Measurements from ENCODE around the genes HDAC6, CCDC120, GAGE12G and GPR173.

GRCh38 chrX:48631242-48631899 lies 34.1 kb downstream of the WDR13 start:
- PRO-cap: no peak
- RAMPAGE, long total RNA, 4 experiments: no peak in any of the 4 experiments

DNA sequence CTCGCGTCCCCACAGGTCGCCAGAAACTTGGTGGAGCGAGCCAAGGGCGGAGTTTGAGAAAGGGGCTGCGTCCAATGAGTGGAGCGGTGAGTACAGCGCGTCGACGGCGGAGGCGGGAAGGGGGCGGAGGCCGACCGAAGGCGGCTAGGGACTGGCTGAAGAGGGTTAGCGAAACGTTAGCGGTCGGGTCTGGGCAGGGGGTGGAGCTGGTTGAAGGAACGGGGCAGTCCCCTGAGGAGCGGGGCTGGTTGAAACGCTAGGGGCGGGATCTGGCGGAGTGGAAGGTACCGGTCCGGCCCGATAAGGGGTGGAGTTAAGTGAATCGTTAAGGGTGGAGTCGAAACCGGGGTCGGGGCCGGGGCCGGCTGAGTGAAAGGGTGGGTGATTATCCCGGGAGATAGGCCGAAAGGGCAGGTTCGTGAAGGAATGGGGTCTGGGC lies at the start of gene HDAC6:
HDAC6 (plus strand) TSS at position 209 of the 439 bp plus-strand sequence.
- PRO-cap: bidirectional peak, plus-strand start at position 234 of the sequence, minus-strand start outside the sequence
- RAMPAGE, long total RNA, 4 experiments: start-site peak on the plus strand in 3 of 4 experiments, centred at positions 228 to 360 of the sequence, 71 to 261 reads per replicate

- PRO-cap: no peak
- RAMPAGE, long total RNA, 4 experiments: no peak in any of the 4 experiments
These were observed 6.2 kb downstream of the PQBP1 start for GRCh38 chrX:48903668-48904514.

GRCh38 chrX:48910863-48911517 lies 456 bp downstream of the SLC35A2 start:
- PRO-cap: no peak
- RAMPAGE, long total RNA, 4 experiments: no peak in any of the 4 experiments

- PRO-cap: unidirectional peak, plus-strand start at chrX:49058999
- RAMPAGE, long total RNA, 4 experiments: start-site peak on the plus strand in 3 of 4 experiments, at chrX:49058976-49059042 at its widest, 31 to 69 reads per replicate
These were observed at the start of gene CCDC120 for GRCh38 chrX:49058681-49059141. Gene CCDC120, plus strand, starts transcription at chrX:49058999.

- PRO-cap: no peak
- RAMPAGE, long total RNA, 4 experiments: start-site peak on the minus strand in 2 of 4 experiments, at chrX:49142214-49142431 at its widest, 6 to 8 reads per replicate
These were observed 18.4 kb upstream of the GPKOW start for GRCh38 chrX:49141645-49142526.

- PRO-cap: no peak
- RAMPAGE, long total RNA, 4 experiments: no peak in any of the 4 experiments
These were observed at the start of gene GAGE12G for GRCh38 chrX:49570156-49570524. Gene GAGE12G, plus strand, starts transcription at chrX:49570400.

DNA sequence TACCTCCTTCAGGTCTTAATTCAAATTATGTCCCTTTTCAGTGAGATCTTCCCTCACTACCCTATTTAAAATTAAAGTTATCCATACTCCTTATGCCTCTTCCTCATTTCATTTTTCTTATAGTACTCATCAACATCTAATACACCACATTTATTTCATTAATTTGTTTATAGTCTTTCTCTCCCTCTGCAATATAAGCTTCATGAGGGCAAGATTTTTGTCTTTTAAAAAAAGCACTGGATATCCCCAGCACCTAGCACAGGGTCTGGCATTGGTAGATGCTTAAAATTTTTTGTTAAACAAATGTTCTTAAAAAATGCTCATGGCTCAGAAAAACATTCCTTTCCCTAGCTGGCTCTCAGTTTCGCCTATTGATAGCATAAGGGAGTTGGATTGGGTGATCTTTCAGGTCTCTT lies 94.4 kb upstream of the DGKK start:
- PRO-cap: no peak
- RAMPAGE, long total RNA, 4 experiments: no peak in any of the 4 experiments

- PRO-cap: no peak
- RAMPAGE, long total RNA, 4 experiments: no peak in any of the 4 experiments
These were observed 125.9 kb upstream of the DGKK start for GRCh38 chrX:50596409-50597138.

GRCh38 chrX:50634160-50634693 lies 163.6 kb upstream of the DGKK start:
- PRO-cap: no peak
- RAMPAGE, long total RNA, 4 experiments: start-site peak on the minus strand in 1 of 4 experiments, at chrX:50634447-50634646 at its widest, 7 reads per replicate

DNA sequence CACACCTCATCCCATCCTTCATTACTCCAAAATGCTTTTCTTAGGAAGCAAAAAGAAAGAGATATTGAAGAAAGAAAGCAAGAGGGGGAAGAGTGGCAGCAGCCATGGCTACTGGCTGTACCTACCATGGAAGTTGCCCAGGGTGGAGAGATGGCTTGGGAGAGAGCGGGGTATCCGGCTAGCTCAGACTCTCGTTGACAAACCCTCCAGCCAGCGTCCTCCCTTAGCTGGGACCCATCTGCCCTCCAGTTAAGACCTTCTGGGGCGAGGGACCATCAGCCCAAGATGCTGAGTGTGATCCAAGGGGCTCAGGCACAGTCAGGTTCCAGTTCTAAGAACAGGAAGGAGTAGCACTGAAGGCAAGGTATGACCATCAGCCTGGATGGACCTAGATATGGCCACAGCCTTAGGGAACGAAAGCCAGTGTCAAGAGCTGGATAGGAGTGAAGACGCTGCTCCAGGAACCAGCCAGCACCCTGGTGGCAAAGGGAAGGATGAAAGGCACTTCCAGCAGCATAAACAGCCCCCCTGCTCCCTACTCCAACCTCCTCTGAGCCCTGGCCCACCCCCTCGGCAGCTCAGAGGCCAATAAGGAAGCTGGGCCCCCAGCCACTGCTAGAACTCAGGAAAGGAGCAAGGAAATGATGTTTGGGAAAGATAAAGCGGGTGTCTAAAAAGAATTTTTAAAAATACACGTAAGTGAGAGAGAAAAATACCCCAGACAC lies 170.6 kb downstream of the SHROOM4 start:
- PRO-cap: unidirectional peak, minus-strand start at position 493 of the sequence
- RAMPAGE, long total RNA, 4 experiments: no peak in any of the 4 experiments

GRCh38 chrX:51325444-51325956 lies 7.1 kb upstream of the NUDT10 start:
- PRO-cap: no peak
- RAMPAGE, long total RNA, 4 experiments: no peak in any of the 4 experiments

DNA sequence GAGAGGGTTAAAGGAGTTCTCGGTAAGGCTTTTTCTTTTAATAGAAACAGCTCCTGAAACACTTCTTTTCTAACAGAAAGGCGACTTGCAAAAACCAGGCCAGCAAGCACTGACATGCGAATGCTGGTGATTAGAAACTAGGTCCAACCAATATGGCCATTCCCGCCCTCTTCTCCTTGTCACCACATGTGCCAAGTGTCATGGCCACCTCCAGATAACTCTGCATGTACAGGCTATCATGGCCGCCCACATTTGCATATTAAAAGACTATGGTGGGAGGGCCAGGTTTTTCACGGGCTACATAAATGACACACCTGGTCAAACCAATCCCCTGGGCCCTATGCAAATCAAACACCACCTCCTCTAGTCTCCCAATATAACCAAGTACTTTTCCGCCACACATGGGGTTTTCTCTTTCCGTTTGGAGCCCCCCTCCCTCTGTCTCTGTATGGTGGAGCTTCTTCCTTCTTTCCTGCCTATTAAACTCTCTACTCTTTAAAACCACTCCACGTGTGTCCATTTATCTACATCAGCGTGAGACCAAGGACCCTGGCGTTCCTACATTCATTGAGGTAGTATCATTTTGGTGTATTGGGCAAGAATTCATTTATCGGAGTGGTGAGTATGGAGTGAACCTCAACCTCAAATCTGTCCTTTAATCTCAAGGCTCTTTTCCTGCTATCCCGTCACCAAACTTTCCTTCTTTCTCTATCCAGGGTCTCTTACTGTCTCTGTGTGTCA lies 40.0 kb downstream of the NUDT11 start:
- PRO-cap: no peak
- RAMPAGE, long total RNA, 4 experiments: no peak in any of the 4 experiments

DNA sequence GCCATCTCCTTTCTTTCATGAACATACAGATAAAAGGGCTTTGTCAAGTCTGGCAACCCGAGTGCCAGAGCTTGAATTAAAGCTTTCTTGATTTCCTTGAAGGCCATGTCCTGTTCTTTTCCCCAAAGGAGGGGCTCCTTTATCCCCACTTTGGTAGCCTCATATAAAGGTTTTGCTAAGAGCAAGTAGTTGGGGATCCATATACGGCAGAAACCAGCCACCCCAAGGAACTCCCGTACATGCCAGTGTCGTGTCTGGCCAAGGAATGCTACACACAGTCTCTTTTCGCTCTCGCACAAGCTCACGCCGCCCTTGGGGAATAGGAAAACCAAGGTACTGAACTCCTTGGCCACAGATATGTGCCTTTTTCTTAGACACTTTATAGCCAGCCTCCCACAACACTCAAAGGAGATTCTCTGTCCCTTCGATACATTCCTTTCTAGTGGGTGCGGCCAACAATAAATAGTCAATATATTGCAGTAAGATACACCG lies 57.5 kb upstream of the XAGE1B start:
- PRO-cap: no peak
- RAMPAGE, long total RNA, 4 experiments: no peak in any of the 4 experiments

DNA sequence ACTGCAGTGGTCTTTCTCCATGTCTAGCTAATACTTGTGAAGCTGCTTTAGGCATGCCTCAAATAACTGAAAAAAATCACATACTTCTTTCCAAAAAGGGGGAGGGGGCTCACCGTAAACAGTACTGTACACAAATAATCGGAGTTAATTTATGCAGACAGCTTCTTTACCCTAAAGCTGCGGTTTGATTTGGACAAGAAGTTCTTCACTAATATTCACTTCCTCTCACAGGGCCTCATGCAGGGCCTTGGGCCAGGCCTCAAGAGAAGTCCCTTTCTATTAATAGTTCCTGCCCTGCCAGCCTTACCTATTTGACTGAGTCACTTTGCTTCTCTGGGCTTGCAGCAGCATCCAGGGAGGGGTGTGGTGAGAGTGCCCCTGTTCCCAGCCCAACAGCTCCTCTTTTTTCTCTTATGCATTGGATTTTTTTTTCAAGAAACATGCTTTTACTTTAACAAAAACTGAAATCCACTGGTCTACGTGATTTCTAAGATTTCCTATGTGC lies 26.6 kb downstream of the FAM156B start:
- PRO-cap: no peak
- RAMPAGE, long total RNA, 4 experiments: no peak in any of the 4 experiments

GRCh38 chrX:52989097-52989440 lies 30.8 kb upstream of the FAM156A start:
- PRO-cap: no peak
- RAMPAGE, long total RNA, 4 experiments: no peak in any of the 4 experiments

- PRO-cap: unidirectional peak, minus-strand start at chrX:53048465
- RAMPAGE, long total RNA, 4 experiments: no peak in any of the 4 experiments
These were observed at the start of gene GPR173 for GRCh38 chrX:53048092-53049299. Gene GPR173, plus strand, starts transcription at chrX:53048789.

DNA sequence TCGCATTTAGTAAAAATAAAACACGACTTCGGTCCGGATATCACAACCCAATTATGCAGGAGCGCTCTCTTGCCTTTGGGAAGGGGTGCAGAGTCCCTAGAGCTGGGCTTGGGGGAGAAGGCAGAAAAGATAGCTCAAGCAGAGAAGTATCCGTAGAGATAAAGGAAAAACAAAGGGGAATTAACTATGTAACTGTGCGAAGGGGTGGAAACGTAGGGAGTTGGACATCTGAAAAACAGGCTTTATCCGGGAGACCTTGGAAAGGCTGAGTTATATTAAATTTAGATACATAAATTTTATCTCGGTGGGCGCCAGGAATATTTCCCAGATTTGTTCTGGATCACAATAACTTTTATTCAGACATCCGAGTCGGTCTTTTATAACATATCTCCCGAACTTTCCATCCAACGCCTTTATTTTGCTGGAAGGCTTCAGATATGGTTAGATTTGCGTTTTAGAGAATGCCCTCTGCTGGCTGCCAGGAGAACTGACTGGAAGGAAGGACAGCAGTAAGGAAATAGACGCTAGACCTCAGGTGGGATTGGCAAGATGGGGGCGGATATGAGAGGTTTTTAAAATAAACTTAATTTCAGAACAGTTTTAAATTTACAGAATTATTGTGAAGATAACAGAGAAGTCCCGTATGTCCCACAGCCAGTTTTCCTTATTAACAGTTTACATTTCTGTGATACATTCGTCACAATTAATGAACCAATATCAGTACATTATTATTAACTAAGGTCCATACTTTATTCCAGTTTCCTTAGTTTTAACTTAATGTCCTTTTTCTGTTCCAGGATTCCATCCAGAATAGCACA lies 4.8 kb upstream of the KANTR start:
- PRO-cap: no peak
- RAMPAGE, long total RNA, 4 experiments: no peak in any of the 4 experiments

- PRO-cap: unidirectional peak, plus-strand start at chrX:53280820
- RAMPAGE, long total RNA, 4 experiments: no peak in any of the 4 experiments
These were observed 40.6 kb downstream of the IQSEC2 start for GRCh38 chrX:53280647-53280905.

GRCh38 chrX:53394539-53394928 lies 27.9 kb downstream of the SMC1A start:
- PRO-cap: no peak
- RAMPAGE, long total RNA, 4 experiments: start-site peak on the minus strand in 1 of 4 experiments, at chrX:53394789-53394858 at its widest, 22 reads per replicate

Measured in transverse colon (tissue), 4 donors.